Foreskin keratinocyte (primary cell): ENCODE data around the genes CORO6, SLC6A4, BLMH and TMIGD1.

DNA sequence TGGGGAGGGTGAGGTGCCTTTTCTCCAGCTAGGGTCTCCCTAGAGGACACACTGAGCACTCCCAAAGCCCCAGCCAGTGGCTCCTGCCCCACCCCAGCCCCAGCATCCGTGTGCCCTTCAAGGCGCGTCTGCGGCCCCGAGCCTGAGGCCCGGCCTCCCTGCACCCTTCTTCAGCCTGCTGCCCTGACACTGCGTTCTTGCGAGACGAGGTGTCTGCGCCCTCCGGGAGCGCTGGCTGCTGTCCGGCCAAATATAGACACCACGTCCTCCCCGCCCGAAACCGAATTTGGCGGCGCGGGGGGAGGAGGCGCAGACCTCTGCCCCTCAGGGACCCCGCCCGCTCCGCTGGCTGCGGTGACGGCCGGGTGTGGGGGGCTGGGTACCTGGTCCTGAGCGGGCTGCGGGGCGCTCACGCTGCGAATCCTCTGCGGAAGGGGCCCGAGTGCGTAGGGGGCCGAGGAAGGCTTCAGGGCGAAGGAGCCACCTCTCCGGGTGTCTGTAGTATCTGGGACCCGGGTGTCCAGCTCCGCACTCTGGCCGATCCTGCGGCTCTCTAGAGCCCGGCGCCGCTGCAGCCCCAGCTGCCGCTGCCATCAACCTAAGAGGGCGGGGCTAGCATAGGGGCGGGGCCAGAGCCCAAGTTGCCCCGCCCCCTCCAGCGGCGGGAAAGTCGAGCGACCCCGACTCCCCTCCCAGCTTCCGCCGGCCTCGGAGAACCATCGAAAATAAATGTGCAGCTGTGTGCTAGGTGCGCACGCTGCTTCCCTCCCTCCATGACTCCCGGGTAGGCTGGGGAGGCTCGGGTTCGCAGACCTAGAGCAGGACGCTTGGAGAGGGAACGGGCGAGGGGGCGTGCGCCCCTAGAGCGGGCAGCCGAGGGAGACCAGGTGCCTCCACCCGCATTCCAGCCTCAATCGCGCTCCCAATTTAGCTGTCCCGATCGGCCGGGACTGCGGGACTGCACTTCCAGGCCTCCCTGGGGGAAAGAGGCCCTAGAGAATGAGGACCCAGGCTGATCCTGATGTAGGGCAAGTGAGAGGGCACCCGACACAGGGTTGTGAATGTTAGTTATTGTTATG is at the start of gene CORO6:
TSS of gene CORO6 (minus strand) at position 608 of the 1,079 bp plus-strand sequence.
- RAMPAGE, total RNA: no peak

- RAMPAGE, total RNA: no peak
Measured at GRCh38 chr17:29624673-29625737, 2.3 kb upstream of the CORO6 start.

GRCh38 chr17:29713613-29714221 is 91.0 kb upstream of the CORO6 start:
- RAMPAGE, total RNA: no peak

DNA sequence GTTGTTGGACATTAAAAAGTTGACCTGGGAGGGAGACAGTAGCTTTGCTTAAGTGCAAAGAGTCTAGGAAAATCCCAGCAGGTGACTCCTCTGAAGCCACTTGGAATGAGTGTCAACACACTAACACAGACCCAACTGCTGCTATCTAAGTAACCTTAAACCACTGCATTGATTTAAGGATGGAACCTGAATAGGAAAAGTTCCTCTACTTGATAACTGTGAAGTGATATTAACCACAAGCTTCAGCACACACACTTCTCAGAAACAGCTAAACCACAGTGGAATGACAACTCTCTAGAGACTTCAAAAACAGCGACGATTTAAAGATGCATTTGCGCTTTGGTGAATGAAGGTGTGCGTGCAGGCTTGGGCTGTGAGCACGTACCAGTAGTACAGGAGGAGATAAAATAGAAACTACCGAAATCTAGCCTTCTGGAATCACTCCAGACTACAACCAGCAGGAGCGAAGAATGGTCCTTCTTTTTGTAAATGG is 137.6 kb upstream of the CORO6 start:
- RAMPAGE, total RNA: no peak

- RAMPAGE, total RNA: no peak
Measured at GRCh38 chr17:30187908-30188296, 47.6 kb downstream of the SLC6A4 start.

DNA sequence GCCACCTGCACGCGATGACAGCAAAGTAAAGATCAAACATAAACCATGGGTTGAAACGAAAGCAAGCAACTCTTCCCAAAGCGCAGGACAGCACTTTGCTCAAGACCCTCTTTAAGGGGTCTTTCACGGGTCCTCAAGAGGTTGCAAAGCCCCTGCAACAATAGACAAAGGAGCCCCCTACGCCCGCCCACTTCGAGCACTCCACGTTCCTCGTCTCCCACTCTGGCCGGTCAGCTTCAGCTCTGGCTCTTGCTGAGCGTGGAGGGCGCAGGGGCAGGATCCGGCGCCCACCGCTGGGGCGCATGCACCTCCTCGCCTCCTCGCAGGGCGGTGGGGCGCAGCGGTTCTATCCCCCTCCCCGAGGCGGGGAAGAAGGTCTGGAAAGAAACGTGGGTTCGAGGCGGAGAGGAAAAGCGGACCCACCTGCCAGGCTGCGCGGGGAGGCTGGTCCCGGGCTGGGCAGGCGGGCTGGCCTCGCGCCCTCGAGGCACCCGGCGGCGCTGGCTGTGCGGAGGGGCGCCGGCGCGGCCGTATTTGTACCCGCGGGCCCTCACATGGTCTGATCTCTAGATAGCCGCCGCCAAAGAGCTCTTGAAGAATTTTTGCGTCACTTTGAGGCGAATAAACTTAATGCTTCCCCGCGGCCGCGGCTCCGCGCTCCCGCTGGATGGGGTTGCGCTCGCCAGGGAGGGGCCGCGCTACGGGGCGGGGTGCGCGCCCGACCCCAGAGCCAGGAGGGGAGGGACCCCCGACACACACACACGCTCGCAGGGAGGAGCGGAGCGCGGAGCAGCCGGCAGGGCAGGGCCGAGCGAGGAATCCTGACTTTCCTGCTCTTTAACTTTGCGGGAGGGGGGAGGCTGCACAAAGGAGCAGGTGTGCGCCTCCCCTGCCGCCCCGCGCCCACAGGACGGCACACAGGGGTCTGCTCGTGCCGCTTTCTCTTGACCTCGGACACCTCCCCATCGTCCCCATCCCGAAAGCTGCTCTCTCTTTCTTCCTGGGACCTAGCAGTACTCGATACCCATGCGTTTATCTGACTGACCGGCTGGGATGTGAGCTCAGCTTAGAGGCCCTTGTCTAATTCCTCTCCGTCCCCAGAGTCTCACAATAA is at the start of gene SLC6A4:
TSS of gene SLC6A4 (minus strand) at position 508 of the 1,114 bp plus-strand sequence.
- RAMPAGE, total RNA: no peak

- RAMPAGE, total RNA: no peak
Measured at GRCh38 chr17:30263551-30264442, 27.9 kb downstream of the BLMH start.

DNA sequence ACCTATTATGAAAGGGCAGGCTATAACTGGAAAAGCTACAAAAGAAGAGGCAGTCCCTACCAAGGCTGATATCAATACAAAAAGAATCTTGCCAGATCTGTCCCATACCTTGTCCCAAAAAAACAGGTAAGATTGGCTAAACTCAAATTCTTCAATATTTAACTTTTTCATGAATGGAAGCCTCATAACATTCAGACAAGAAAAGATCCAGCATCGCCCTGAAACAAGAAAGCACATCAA is 2.6 kb downstream of the BLMH start:
- RAMPAGE, total RNA: no peak

GRCh38 chr17:30291543-30292638 is at the start of gene BLMH:
Gene BLMH, minus strand, starts transcription at chr17:30291944.
- RAMPAGE, total RNA: no peak

DNA sequence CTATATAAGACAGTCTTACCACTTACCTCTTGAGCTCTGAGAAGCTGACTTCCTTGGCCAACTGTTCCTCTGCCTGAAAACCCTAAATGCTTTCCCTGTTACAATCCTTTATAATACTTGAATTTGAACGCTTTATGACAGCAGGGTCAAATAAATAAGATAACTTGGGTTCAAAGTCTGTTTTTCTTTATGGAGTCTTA is at the start of gene TMIGD1:
TSS of gene TMIGD1 (minus strand) at position 84 of the 200 bp plus-strand sequence.
- RAMPAGE, total RNA: no peak

GRCh38 chr17:30336766-30337105 is 2.9 kb upstream of the TMIGD1 start:
- RAMPAGE, total RNA: no peak

- RAMPAGE, total RNA: no peak
Measured at GRCh38 chr17:30337547-30338114, 3.8 kb upstream of the TMIGD1 start.

DNA sequence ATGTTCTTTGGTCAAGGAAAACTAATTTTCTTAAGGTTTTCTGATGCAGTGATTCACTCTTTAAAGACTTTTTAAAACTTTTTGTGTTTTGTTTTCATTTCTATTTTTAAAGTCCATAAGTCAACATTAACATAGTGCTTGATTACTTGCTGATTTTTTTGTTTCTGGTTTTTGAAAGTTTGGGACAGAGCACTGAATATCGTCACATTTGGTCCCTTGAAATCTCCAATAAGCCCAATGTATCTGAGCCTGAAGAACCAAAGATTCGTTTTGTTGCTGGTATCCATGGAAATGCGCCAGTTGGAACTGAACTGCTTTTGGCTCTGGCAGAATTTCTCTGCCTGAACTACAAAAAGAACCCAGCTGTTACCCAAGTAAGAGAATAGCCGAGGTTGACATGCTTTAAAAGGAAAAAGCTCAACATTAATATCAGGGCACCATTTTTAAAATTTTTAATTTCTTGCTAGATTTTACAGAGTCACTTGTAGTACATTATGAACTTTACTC is 27.8 kb upstream of the GOSR1 start:
- RAMPAGE, total RNA: no peak

DNA sequence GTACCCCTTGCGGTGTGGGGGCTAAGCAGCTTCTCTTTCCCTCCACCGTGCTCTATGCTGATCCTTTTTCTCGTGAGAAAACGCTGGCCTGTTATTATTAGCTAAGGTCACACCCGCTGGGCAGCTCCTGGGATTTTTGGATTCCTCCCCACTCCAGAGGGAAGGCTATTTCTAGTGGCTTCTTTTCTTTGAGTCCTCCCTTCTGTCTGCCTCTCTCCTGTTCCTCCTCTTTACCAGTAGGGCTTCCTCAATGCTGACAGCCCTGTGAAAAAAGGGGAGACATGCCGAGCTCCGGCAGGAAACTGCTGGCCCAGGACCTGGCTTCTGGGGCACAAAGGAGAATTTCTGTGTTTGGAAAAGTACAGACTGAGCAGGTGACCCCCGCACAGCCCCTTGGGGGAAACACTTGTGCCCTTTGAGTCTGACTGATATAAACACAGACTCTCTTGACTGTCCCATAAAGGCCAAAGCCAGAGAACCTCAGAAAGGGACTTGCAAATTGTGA is 14.0 kb upstream of the RNF135 start:
- RAMPAGE, total RNA: no peak

- RAMPAGE, total RNA: no peak
Measured at GRCh38 chr17:31058831-31059324, 35.9 kb upstream of the NF1 start.

- RAMPAGE, total RNA: no peak
Measured at GRCh38 chr17:31310874-31311422, 2.9 kb downstream of the EVI2B start.

- RAMPAGE, total RNA: no peak
Measured at GRCh38 chr17:31319029-31319695, 2.3 kb downstream of the EVI2A start.

GRCh38 chr17:31349983-31350469 is 28.6 kb upstream of the EVI2A start:
- RAMPAGE, total RNA: no peak

DNA sequence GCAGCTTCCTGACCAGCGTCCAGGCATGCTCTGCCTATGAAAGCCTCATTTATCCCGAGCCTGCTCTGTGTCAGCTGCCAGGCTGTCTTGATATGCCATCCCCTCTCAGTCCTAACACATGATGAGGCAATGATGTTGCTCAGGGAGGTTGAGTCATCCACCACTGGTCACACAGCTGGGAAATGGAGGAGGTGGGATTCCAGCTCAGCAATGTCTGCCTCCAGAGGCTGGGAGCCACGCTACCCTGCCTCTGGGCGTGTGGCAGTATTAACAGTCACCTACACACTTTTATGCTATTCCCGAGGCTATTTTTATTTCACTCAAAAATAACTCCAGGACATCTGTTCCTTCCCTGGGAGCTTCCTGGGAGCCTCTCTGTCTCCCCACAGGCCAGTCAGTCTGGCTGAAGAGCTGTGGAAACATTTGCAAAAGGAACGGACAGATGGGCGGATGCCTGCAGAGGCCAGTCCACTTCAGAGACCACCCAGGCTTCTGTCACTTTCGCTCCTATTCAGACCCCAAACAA is 22.6 kb downstream of the RAB11FIP4 start:
- RAMPAGE, total RNA: no peak

DNA sequence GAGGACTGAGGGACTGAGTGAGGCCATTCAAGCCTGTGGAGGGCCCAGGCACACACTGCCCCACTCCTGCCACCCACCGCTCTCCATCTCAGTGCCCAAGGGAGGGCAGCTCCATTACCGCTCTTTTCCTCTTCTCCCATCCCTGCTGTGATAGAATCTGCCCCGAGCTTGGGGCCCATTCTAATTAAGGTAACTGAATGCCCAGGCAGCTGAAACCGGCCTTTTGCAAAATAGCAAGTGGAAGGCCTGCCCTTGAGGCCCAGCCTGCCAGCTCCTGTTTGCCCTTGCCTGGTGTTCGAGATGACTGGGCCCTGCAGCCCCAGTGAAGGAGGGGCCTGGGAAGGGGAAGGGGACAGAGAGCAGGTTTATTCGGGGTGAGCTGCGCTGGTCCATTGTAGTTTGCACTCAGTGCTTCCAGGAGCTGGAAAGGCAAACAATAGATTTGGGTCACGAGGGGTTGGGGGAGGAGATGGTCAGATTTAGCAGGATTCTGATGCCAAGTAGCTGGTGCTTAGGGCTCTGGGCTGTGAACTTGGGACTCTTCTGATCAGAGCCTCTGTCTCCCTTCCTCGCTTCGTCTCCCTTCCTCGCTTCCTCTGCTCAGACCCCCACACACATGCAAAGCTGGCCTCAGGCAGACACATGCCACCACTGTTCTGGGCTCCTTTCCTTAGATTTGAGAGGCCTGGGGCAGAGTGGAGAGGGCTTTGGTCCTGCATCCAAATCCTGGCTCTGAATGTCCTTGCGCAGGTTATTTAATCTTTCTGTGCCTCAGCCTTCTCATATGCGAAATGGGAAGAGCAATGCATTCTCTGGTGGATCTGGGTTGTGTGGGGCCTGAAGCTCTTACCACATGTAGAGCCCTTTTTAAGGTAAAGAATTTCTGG is 76.4 kb downstream of the RAB11FIP4 start:
- RAMPAGE, total RNA: no peak